Testis (tissue), 5 donors: ENCODE results near the gene RPS12.

DNA sequence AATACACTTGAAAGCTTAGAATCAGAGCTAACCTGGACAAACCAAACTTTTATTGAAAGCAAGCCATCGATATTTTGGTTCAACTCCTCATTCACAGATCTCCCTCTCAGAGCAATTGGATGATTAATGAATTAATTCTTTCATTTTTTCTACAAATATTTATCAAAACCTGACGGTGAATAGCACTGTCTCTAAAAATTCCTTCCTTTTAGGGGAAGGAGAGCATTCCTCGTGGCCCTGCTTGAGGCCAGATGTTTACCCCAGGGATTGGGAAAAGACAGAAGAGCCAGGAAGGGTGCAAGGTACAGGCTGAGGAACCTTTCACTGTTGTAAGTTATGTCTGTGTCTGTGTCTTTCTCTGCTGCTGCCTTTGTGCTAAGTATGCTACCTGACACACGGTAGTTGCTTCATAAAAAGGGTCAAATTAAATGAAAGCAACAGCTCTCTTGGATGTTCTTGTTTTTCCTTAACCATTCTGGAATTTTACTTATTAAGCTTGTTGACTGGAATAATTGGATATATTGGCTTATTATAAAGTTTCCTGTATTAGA lies 27.3 kb upstream of the CCN2 start:
- PRO-cap, 3 experiments = no peak in any of the 3 experiments
- RAMPAGE, long total RNA, 2 experiments = no peak in any of the 2 experiments
- RRBS = no CpG with 5 or more reads among the region's 4 CpGs

- PRO-cap, 3 experiments = no peak in any of the 3 experiments
- RAMPAGE, long total RNA, 2 experiments = no peak in any of the 2 experiments
- RRBS = no CpG with 5 or more reads among the region's 7 CpGs
Measured at GRCh38 chr6:132399700-132400215, 1.5 kb downstream of the MOXD1 start.

DNA sequence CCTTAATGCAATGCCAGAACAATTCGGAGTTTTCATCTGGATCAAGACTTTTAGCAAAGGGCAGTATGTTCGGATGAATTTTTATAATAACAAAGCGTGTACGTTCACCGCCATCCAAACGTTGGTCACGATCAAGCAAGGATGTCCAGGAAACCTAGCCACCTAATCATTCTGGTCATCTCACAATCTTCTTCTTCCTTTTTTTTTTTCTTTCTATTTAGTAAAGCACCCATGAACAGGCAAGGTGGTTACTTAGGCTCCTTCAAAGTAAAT lies 1.1 kb downstream of the MOXD1 start:
- PRO-cap, 3 experiments = no peak in any of the 3 experiments
- RAMPAGE, long total RNA, 2 experiments = no peak in any of the 2 experiments
- RRBS = no CpG with 5 or more reads among the region's 7 CpGs

DNA sequence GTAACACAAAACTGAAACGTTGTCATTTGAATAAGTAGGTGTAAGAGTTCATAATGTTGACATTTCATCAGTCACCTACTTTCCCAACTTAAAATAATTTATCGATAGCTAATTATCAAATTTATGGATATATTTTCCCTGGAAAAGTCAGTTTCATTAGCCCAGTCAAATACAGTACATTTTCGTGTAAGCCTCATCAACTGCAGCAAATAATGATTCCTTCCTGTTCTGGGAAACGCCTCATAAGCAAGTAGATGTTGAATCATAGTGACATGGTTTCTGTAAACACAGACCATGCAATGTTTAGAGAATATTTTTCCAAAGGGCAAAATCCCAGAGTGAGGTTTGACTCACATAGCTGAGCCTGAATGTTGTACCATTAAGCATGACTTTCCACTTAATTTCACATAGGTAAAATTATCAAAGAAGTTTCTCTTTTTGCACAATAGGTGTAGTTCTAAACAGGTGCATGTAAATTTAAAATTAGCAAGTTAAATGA lies 16.7 kb upstream of the VNN1 start:
- PRO-cap, 3 experiments = no peak in any of the 3 experiments
- RAMPAGE, long total RNA, 2 experiments = no peak in any of the 2 experiments
- RRBS = no CpG with 5 or more reads among the region's 4 CpGs

GRCh38 chr6:132735381-132735583 lies 21.4 kb upstream of the VNN1 start:
- PRO-cap, 3 experiments = no peak in any of the 3 experiments
- RAMPAGE, long total RNA, 2 experiments = no peak in any of the 2 experiments
- RRBS = no CpG with 5 or more reads among the region's 1 CpG

GRCh38 chr6:132798834-132799464 lies 512 bp upstream of the SLC18B1 start:
- PRO-cap, 3 experiments = no peak in any of the 3 experiments
- RAMPAGE, long total RNA, 2 experiments = no peak in any of the 2 experiments
- RRBS = no CpG with 5 or more reads among the region's 16 CpGs

- PRO-cap, 3 experiments = peak in 3 of 3 experiments; most common plus-strand start chr6:132814569 (in 3)
- RAMPAGE, long total RNA, 2 experiments = start-site peak on the plus strand in 2 of 2 experiments, at chr6:132814565-132814590 at its widest, 5,598 to 7,687 reads per replicate
- RRBS = 2% methylated on average over 9 of the region's 47 CpGs
Measured at GRCh38 chr6:132814466-132815590, at the start of gene RPS12. TSS of gene RPS12 (plus strand) at chr6:132814569.

DNA sequence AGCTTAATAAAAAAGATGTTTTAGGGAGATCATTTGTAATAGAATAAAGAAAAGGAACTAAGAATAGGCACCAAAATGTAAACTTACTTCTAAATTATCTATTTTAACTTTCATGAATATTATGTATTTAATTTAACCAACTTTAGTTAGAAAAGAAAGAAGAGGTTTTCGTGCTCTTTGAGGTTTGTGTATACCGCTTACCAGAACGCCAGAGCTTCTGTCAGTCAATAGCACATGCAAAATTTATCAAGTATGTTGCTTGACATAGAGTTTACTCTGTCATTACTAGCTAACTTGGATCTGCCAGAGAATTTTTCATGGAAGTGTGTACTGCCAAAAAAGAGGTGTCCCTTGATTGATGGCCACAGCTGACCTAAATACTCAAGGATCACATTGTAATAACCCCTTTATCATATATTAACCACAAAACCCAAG lies 194.2 kb upstream of the EYA4 start:
- PRO-cap, 3 experiments = no peak in any of the 3 experiments
- RAMPAGE, long total RNA, 2 experiments = no peak in any of the 2 experiments
- RRBS = no CpG with 5 or more reads among the region's 3 CpGs

- PRO-cap, 3 experiments = peak in 1 of 3 experiments; most common plus-strand start chr6:133594777 (in 1)
- RAMPAGE, long total RNA, 2 experiments = no peak in any of the 2 experiments
- RRBS = no CpG with 5 or more reads among the region's 8 CpGs
Measured at GRCh38 chr6:133594586-133594955, 294.3 kb upstream of the TCF21 start.

DNA sequence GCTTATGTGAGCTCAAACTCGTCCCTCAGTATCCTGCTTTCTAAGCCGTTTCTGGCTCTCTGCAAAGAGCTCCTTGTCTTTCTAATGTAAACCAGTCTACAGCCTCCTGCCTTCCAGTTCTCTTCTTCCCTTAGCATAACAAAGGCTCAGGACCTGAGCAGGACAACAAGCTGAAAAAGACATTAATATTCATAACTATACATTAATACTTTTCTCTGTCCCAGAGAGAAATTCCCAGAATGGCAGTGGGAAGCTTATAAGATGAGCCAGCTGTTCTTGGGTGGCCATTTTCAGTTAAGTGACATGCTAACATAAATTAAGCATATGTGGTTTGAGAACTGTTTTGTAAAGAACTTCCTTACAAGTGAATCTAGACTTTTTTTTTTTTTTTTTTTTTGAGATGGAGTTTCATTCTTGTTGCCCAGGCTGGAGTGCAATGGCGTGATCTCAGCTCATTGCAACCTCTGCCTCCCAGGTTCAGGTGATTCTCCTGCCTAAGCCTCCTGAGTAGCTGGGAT lies 206.9 kb upstream of the TCF21 start:
- PRO-cap, 3 experiments = no peak in any of the 3 experiments
- RAMPAGE, long total RNA, 2 experiments = no peak in any of the 2 experiments
- RRBS = no CpG with 5 or more reads among the region's 3 CpGs

DNA sequence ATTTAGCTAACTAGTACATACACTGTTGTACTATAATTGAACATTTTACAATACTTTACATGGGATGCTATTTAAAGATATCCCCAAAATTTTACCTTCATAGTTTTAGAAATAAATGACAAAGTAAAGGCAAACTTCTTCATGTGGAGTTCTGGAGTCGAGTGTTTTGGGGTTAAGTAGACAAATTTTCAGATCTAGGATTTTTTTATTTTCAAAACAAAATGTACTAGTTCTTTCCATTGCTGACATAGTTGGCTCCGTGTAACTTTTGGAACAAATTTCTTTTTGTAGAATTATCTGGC lies 131.7 kb upstream of the TCF21 start:
- PRO-cap, 3 experiments = no peak in any of the 3 experiments
- RAMPAGE, long total RNA, 2 experiments = no peak in any of the 2 experiments
- RRBS = no CpG with 5 or more reads among the region's 2 CpGs

DNA sequence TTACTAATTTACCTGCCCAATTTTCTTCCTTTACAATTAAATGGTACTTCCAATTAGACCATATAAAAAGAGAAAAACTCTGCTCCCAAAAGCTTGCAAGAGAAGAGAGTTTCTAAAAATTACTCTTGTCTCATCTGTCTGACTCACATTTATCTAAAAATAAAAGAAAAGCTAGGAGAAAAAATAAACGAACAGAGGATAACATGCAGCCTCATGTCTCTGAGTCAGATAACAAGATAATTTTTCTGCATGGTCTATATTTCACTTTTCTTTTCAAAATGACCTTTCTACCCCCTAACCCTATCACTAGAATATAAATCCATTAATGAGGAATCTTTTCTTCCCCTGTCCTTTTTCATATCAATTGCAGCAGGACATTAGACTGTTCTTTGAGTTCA lies 127.2 kb upstream of the TCF21 start:
- PRO-cap, 3 experiments = peak in 1 of 3 experiments; most common plus-strand start position 186 of the sequence (in 1)
- RAMPAGE, long total RNA, 2 experiments = no peak in any of the 2 experiments
- RRBS = no CpG with 5 or more reads among the region's 1 CpG

DNA sequence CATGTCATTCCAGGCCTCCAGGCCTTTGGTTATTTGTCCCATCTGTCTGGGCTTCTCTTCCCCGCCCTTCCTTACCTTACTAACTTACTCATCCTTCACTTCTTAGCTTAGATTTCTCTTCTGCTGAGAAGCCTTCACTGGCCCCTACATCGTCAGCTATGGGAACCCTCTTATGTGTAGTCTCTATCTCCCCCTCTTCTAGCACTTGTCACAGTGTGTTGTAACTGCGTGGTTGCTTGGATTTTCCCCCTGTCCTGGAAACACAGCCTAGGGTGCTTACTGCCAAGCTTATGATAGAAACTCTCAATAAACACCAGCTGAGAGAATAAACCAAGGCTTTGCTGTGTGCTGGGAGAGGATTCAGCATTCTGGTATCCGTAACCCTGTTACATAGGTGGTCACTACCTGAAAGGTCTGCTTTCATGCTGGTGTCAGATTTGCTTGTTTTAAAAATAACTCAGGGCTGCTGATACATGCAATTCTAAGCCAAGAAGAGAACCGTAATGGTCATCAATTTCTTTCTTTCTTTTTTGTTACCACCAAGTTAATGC lies 68.5 kb downstream of the SGK1 start:
- PRO-cap, 3 experiments = no peak in any of the 3 experiments
- RAMPAGE, long total RNA, 2 experiments = no peak in any of the 2 experiments
- RRBS = no CpG with 5 or more reads among the region's 5 CpGs

DNA sequence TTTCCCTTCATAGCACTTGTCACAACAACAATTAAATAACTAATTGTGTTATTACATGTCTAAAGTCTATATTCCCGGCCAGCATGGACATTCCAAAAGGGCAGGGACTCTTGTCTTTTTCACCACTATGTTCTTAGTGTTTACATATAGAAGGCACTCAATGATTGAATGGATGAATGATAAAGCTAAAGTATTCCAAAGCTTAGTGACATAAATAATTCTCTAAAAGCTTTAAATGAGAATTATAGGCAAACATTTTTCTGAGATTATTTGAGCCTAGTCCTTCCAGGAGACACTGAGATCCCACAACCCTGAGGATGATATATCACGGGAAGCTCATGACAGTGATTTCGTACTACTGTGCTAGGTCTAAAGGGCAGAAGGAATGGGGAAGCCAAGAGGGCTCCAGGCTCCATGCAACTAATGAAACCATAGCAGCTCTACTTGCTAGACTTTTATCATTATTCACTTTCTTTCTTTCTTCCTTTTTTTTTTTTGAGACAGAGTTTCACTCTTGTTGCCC lies 57.2 kb upstream of the SGK1 start:
- PRO-cap, 3 experiments = no peak in any of the 3 experiments
- RAMPAGE, long total RNA, 2 experiments = no peak in any of the 2 experiments
- RRBS = no CpG with 5 or more reads among the region's 3 CpGs

- PRO-cap, 3 experiments = peak in 1 of 3 experiments; most common minus-strand start chr6:134399852 (in 1)
- RAMPAGE, long total RNA, 2 experiments = no peak in any of the 2 experiments
- RRBS = no CpG with 5 or more reads among the region's 1 CpG
Measured at GRCh38 chr6:134399718-134399955, 81.7 kb upstream of the SGK1 start.

DNA sequence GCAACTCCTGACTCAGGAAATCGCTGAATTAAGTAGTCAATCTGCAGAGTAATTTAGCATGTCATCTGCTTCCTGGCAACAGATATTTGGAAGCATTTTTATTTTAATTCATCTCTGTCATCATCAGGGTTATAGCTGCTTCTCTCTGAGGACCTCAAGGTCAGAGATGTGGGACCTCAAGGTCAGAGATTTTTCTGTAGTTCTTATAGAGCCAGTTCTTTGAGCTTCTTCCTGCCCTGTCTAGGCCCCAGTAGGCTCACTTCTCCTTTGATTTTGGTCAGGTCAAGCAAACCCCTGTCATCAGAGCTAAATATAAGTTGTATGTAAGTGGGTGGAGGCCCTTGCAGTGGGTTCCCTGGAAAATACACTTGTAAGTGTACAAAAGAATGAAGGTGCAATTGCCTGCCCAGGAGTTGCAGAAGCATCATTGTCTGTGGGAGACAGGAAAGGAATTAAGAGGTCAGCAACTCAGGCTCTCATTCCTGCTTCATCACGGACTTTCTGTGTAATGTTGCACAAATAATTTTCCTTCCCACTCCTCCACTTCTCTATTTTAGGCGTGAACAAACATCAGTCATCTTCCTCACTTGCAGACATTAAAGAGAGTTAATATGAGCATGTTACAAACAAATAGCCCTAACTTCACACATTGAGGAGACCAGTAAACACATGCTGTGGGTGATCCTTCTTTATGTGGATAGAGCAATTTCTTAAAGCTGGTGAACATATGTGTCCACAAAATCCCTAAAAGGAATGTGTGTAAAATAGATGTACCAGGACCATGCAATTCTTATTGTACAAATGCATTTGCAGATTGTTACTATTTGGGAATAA lies 229.2 kb downstream of the ALDH8A1 start:
- PRO-cap, 3 experiments = no peak in any of the 3 experiments
- RAMPAGE, long total RNA, 2 experiments = no peak in any of the 2 experiments
- RRBS = no CpG with 5 or more reads among the region's 3 CpGs

DNA sequence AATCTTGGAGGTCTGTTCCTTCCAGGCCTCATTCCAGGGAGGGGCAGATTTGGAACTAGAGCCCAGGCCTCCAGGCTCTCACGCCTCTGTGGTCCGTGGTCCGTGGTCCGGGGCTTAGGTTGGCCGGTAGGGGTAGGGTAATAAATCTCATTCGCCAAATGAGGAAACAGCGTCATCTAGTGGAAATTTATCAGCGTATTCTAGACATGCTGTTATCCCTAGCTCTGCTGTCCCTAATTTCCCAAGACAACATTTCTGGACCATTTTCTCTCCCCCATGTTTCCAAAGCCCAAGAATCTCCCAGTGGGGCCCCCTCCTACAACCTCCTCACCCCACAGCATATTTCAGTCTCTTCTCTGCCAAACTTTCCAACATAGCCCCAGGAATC lies 127.0 kb downstream of the ALDH8A1 start:
- PRO-cap, 3 experiments = no peak in any of the 3 experiments
- RAMPAGE, long total RNA, 2 experiments = no peak in any of the 2 experiments
- RRBS = no CpG with 5 or more reads among the region's 8 CpGs

- PRO-cap, 3 experiments = no peak in any of the 3 experiments
- RAMPAGE, long total RNA, 2 experiments = no peak in any of the 2 experiments
- RRBS = no CpG with 5 or more reads among the region's 8 CpGs
Measured at GRCh38 chr6:134930478-134931005, 19.4 kb downstream of the ALDH8A1 start.

DNA sequence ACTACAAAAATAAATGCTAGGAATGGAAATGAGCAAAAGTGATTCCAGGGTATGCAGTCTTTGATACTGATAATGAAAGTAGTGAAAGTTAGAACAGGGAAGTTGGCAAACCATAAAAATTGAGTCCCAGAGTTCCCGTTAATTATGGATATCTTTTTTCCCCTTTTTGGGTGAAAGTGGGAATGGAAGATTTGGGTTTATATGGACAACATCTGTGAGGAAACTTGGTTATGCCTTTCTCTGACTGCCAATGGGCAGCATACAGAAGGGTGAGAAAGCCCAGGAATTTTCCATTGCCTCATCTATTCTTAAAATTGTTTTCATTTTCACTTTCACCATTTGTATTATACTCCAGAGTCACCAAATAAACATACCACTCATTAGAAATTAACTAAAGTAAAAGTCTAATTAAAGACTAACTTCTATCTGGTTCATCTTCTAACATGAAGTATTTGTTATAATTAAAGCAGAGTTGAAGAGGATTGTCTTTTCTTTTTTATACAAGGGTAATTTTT lies 35.6 kb upstream of the MYB start:
- PRO-cap, 3 experiments = no peak in any of the 3 experiments
- RAMPAGE, long total RNA, 2 experiments = no peak in any of the 2 experiments
- RRBS = no CpG with 5 or more reads among the region's 1 CpG

DNA sequence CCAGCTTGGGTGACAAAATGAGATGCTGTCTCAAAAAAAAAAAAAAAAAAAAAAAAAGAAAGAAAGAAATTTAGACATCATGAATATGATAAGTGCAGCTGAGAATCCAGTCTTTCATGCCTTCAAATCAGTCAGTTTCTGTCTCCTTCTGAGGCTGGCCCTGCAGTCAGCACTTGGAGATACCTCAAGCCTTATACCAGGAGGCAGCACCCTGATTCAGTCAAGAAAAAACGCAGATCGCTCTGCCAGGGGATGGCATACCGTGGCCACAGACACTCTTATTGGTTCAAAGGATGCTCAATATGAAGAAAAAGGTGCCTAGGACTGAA lies 17.9 kb upstream of the MYB start:
- PRO-cap, 3 experiments = no peak in any of the 3 experiments
- RAMPAGE, long total RNA, 2 experiments = no peak in any of the 2 experiments
- RRBS = no CpG with 5 or more reads among the region's 3 CpGs